PFSK-1 (cell line): ENCODE results near the genes OSTM1 and MICAL1.

DNA sequence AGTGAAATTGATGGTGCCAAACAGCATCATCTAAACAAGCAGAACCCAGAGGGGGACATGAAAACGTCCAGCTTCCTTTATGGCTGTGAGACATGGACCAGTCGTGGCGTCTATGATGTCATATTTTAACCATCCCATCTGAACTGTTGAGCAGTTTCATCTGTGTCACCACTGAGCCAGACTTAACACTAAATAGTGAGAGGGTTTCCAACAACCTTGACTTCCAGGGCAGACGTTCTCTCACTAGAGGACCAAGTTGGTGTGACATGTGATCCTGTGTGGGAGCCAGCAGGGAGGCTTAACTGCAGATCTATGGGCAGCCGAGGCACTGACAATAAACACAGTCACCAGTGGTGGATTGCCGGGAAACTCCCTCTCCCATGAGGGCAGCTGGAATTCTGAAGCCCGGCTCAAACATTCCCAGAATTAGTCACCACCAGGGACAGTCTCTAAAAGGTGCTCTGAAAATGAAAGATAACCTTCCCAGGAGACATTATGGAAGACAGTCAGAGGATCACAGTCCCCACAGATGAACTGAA, 12.3 kb downstream of the SCML4 start:
- RRBS: 7% methylated on average over 2 of the region's 7 CpGs

DNA sequence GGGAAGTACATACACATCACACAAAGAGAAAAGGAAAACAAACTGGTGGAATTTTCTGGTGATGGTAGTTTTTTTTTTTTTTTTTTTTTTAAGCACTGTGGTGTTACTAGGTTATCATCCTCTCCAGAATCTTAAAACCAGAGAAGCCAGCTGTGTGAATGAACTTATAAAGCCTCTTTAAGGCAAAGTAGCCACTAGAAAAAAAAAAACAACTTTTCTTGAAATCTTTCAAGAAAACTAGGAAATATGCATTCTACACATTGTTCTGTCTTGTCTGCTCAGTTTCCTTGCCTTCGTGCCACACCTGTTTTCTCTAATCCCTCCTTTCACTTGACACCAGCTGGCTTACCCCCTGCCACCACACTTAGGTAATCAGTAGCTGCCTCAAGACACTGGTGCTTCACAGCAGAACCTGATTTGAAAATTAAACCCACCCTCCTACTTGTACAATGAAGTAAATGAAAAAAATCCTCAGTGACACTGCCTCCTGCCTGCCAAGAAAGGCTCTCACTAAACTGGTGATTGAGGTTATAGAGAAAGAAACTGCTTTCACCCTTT, 45.7 kb upstream of the SCML4 start:
- RRBS: no CpG with 5 or more reads among the region's 1 CpG

- RRBS: no CpG with 5 or more reads among the region's 4 CpGs
Measured at GRCh38 chr6:107880947-107881620, 57.0 kb upstream of the SCML4 start.

GRCh38 chr6:107893274-107894147, 64.5 kb downstream of the SEC63 start:
- RRBS: no CpG with 5 or more reads among the region's 9 CpGs

GRCh38 chr6:108001941-108002140, 43.8 kb upstream of the SEC63 start:
- RRBS: no CpG with 5 or more reads among the region's 4 CpGs

GRCh38 chr6:108073939-108075188, at the start of gene OSTM1:
Gene OSTM1, minus strand, starts transcription at chr6:108074741.
- RRBS: 1% methylated on average over 55 of the region's 100 CpGs

DNA sequence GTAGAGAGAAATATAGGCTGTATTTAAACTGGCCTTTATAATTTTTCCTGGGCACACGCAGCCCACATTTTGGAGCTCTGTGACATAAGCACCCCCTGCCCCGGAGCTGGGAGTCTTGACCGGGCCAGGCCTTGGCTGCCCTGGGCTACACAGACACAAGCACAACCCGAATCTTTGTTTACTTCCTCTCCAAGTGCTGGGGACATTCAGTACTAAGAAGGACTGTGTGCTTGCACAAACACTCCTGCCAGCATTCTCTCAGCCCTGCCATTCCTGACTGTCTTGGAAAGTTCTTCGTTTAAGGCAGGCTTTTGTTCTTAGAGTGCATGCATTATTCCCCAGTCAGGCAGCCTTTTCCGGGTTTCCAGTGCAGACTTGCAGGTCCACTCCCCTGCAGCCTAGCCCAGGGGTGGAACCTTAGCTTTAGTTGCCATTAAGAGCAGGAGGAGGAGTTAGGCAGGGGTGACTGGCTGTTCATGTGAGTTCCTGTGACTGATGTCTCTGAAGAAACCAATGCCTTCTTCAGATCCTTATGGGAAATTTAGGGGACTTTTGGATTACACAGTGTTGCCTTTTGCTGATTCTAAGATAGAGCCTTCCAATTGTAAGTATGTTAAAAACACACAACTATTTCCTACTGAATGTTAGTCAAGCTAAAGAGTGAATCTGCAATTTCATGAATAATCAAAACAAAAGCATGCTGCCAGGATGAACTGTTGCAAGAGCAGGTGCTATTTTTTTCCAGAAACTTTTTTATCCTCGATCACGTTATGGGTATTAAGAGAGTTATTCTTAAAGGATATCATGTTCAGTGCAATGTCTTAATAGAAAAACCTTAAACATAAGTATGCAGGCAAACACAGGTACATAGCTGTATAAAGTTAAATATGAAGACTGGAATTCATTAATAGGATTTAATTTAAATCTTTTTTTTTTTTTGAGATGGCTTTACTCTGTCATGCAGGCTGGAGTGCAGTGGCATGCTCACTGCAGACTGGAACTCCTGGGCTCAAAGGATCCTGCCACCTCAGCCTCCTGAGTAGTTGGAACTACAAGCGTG, 28.8 kb downstream of the FOXO3 start:
- RRBS: no CpG with 5 or more reads among the region's 9 CpGs

GRCh38 chr6:108663294-108664308, 102.9 kb downstream of the FOXO3 start:
- RRBS: no CpG with 5 or more reads among the region's 41 CpGs

- RRBS: no CpG with 5 or more reads among the region's 7 CpGs
Measured at GRCh38 chr6:108745056-108745475, 103.2 kb upstream of the ARMC2 start.

GRCh38 chr6:108870245-108870550, 22.0 kb downstream of the ARMC2 start:
- RRBS: no CpG with 5 or more reads among the region's 1 CpG

DNA sequence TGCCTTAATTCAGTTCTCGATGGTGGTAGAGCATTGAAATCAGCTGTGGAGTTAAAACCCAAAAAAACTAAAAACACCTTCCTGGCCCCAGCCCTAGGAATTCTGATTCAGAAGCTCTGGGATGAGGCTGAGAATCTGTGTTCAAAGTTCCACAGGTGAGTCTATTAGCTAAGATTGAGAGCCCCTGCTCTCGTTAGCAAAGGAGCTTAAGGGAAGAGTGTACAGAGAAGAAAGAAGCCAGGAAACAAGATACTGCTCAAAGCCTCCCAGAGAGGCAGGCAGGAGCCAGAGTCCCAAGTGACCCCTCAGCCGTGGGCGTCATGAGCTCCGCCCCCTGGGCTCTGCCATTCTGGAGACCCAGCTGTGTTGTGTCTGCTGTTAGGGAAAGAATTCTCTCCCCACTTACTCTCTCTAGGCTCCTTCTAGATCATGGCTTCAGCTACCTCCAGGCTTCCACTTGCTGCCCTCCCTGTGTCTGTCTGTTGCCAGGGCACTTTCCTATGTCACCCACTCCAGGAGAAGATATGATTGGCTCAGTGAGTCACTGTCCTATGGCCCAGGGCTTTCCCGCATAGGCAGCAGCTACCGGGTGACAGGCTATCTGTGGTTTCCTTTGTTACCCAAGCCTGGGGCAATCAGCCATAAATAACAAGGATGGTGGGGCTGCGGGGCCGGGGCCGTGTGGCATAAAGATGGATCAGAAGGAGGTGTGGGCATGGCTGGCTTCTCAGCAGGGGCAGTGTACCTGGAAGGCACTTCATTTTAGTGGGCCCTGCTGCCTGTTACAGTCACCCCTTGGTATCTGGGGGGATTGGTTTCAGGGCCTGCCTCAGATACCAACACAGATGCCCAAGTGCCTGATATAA, 118.7 kb downstream of the ARMC2 start:
- RRBS: 31% methylated on average over 3 of the region's 10 CpGs

DNA sequence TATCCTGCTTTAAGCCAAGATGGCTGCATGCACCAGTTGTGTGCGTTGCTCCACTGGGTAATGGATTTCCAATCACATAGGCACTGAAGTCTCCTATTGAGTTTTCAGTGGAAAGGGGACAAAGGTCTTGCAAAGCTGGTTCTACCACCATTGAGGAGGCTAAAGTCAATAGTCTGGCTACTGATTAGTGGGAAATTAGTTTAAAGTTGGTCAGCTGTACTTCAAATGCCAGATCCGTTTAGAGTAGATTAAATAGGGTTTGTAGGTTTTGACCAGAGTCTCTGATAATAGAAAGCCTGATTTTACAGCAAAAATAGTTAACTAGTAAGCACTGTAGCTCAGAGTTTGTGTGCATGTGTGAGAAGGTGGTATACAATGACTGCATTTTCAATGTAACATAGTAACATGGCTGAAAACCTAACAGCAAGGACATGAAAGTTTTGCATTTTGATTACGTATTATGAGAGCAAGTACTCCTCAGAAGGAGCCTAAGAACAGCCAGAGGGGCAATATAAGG, 104.8 kb downstream of the SESN1 start:
- RRBS: no CpG with 5 or more reads among the region's 3 CpGs

DNA sequence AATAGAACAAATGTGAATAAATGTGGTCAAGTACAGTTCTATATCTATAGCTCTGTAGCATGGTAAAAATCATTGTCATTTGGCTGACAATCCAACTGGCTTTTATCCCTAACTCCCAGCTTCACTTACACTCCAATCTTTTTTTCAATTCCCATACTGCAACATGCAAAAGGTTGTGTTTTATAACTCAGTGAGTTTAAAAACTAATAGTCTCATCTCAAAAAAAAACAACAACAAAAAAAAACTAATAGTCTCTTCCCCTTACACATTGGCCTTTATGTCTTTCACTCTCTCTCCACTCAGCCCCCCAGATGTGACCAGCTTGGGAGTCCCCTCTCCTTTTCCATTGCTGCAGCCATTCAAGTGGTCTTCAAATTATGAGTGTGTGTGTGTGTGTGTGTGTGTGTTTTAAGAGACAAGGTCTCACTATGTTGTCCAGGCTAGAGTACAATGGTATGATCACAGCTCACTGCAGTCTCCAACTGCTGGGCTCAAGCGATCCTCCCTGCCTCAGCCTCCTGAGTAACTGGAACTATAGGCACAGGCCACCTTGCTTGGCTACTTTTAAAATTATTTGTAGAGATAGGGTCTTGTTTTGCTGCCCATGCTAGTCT, 103.7 kb downstream of the SESN1 start:
- RRBS: no CpG with 5 or more reads among the region's 1 CpG

DNA sequence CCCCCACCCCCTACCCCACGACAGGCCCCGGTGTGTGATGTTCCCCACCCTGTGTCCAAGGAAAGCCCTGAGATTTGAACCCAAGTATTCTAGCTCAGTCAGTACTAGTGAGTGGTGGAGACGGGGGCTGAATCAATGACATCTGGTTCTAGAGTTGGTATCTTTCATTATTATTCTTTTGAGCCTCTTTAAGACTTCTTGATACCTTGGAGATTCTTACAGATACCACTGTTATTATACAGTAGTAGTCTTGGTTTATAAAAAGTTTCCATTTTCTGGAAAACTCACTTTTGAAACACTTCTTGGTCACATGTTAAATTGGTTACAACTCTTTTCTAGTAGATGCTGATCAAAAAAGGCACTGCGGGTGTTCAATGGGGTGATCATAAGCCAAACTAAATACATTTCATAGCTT, 88.2 kb downstream of the SESN1 start:
- RRBS: no CpG with 5 or more reads among the region's 4 CpGs

DNA sequence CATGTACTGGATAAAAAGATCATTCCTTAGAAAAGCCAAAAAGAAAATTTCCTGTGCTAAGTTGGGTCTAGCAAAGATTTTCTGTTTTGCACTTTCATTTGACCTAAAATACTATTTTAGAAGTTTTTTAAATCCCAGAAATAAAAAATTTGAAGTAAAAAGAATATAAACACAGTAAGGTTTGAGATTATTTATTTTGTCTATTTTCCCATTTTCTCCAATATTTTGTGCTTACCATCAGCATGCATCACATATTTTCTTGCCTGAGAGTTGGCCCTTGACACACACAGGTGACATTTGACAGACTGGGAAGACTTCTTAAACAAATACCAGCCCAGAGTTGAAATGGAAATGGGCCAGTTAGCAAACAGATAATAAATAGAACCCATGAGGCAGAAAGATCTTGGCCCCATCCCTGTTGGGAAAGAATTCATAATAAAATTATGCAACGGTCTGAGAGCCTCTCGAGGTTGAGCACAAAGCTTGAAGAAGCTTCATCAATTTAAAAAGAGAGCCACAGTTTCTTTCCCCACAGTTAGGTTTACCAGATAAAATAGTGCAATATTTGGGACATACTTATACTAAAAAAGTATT, 130.1 kb downstream of the CD164 start:
- RRBS: no CpG with 5 or more reads among the region's 2 CpGs

DNA sequence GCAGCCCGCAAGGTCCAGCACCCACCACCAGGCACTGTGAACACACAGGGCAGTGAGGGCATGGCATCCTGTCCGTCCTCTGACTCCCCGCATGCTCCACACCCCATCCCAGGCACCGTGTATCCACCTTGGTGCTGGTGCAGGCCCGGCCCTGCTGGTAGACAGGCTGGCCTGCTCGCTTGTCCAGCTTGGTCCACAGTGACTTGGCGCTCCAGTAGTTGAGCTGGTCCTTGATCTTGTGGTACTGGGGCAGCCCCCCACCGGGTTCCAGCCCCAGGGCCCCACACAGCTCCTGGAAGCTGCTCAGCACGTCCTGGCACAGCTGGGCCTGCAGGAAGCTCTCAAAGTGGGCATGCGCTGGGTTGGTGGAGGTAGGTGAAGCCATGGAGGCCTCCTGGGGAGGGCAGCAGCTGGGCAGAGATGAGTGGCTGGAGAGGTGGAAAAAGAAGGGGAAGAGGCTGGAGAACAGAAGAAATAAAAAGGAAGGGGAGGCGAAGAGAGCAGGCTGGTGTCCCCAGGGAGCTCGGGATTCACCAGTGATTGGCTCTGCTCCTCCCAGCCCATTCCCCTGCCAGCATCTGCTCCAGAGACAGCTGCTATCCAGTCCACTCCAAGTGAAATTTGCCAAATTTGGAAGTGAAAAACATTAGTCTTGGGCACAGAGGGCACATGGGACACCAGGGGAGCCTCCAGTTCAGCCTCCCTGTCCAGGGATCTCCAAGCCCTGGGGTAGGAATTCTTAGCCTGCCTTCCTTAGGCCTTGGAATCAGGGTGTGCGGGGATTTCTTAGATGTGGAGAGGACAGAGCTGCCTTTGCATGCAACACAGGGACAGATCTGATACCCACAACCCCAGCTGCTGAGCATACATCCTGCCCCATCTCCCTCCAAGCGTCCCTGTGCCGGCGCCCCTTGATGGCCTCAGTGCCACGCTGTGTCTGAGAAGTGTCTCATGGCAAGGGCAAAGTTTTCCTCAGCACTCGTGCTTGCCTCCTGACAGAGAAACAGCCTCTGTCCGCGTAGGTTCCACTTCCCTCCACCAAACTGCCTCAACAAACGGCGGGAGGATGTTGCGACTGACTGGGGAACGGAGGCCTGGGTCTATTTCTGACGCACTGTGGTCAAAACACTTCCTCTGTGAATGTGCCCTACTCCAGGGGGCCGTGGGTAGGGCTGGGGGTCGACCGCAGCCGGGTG, 1.4 kb downstream of the MICAL1 start:
- RRBS: 49% methylated on average over 2 of the region's 29 CpGs

- RRBS: 1% methylated on average over 28 of the region's 71 CpGs
Measured at GRCh38 chr6:109455517-109456147, at the start of gene MICAL1. Gene MICAL1, minus strand, starts transcription at chr6:109455772.

- RRBS: no CpG with 5 or more reads among the region's 15 CpGs
Measured at GRCh38 chr6:109481028-109482062, 1.7 kb downstream of the ZBTB24 start.

- RRBS: no CpG with 5 or more reads among the region's 21 CpGs
Measured at GRCh38 chr6:109482742-109483052, 322 bp downstream of the ZBTB24 start.

GRCh38 chr6:109563668-109564402, 80.8 kb upstream of the ZBTB24 start:
- RRBS: no CpG with 5 or more reads among the region's 2 CpGs